Fibroblast of villous mesenchyme (primary cell): ENCODE data around the genes NBL1 and PLA2G5.

DNA sequence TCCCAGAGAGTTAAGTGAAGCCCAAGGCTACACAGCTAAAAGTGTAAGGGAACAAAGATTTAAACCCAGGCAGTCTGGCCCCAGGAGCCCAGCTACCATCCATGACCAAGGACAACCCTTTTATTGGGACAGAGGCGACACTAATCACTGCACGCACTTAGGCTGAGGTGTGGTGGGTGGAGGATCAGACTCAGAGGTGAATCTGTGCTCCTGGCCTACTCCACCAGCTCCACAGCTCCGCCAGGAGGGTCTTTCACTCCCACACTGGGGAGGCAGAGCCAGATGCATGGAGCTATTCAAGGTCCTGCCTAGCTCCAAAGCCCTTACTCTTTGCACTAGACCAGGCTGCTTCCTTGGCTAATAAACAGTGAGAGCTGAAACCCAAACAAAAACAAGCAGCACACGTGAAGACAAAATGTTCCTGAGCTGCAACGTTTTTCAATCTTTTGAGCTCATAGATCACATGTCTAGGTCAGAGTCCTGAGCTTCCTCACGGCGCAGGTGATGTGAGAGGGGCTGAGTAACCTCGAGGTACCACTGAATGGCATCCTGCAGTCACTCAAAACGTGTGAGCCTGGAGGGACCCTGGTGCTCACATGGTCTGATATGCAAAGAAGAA is 19.3 kb downstream of the CAPZB start:
- CAGE, long polyA plus RNA: no peak

- CAGE, long polyA plus RNA: no peak
These were observed 3.6 kb downstream of the CAPZB start for GRCh38 chr1:19481712-19482250.

- CAGE, long polyA plus RNA: no peak
These were observed 9.7 kb upstream of the CAPZB start for GRCh38 chr1:19494823-19495656.

- CAGE, long polyA plus RNA: no peak
These were observed 622 bp upstream of the NBL1 start for GRCh38 chr1:19643453-19643925.

GRCh38 chr1:19643926-19644057 is 319 bp upstream of the NBL1 start:
- CAGE, long polyA plus RNA: no peak

DNA sequence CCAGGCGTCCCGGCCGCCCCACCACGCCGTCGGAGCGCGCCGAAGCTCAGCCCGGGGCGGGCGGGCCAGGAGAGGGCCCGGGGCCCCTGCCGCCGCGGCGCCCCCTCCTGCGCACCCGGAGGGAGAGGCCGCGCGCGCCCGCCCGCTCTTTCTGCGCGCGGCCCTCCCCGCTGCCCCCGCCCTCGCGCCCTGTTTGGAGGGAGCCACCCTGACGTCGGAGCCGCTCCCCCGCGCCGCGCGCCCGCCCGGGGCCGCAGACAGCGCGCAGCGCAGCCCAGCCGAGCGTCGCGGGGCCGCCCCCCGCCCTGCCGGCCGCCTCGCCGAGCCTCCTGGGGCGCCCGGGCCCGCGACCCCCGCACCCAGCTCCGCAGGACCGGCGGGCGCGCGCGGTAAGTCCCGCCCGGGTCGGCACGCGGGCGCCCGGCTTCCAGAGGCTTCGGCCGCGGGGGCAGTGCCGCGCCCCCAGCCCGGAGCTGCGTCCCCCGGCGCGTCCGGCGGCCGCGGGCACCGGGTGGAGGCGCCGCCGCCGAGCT is at the start of gene NBL1:
Gene NBL1, plus strand, starts transcription at position 254 of the 533 bp plus-strand sequence.
- CAGE, long polyA plus RNA: no peak

DNA sequence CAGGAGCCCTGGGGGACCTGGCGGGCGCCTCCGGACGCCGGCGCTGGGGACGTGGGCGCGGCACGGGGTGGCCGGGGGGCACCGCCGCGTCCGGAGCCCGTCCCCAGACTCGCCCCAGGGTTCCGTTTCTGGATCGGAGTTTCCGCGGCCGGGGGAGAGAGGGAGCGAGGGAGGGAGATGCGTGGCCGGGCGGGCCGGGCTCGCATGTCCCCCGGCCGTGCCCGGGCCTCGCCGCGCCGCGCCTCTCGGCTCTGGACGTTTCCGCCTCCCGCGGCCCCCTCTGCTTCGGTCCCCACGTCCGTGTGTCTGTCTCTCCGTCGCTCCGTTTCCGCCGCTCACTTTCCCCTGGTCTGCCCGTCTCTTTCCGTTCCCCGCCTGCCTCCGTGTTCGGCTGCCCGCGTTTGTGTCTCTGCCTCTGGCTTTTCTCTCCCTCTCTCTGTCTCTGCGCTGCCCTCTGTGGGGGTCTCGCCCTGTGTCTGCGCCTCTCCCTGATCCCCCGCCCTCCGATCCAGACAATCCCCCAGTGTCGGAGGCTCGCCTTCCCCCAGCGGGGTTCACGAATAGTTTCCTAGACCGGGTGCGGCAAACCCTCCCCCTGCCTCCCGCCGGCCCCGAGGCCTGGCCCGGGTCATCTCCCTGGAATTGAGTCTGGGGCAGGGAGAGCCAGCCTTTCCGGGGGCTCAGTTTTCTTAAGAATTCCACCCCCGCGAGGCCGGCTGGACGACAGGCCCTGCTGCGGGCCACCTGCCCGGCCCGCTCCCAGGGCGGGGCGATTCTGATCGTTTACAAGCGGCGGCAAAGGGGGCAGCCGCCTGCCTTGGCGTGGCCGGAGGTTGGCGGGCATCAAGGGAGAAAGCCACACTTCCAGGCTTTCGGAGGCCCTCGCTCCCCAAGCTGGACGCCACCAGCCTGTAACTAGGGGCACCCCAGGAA is 746 bp downstream of the NBL1 start:
- CAGE, long polyA plus RNA: no peak

GRCh38 chr1:19726802-19727127 is 62.1 kb downstream of the HTR6 start:
- CAGE, long polyA plus RNA: no peak

- CAGE, long polyA plus RNA: no peak
These were observed 41.4 kb downstream of the TMCO4 start for GRCh38 chr1:19758036-19758929.

DNA sequence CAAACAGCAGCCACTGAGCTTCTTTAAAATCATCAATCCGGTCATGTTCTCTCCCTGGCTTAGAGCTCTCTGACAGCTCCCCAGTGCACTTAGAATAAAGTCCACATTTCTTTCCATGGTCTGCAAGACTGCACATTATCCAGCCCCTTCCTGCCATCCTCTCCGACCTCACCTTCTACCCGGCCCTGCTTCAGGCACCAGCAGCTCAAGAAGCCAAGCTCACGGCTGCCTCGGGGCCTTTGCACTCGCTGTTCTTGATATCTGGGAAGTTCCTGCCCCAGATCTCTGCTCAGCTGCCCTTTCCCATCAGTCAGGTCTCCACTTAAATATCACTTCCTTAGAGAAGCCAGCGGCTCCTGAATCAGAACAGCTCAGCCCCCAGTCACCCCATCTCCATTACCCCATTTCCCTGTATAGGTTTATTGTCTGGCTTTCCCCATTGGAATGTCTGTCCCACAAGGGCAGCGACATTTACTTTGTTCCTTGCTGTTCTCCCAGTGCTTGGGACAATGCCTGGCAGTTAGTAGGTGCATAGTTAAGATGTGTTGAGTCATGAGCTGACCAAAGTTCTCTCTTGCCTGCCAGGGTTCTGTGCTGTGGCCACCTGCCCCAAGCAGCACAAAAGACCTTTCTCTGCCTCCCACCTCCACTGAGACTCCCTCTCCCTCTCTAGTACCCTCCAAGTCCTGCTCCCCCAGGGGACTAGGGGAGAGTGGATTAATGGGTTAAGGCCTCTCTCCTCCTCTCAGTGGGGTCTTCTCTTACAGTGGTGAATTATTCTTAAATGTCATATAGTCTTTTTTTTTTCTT is 40.1 kb downstream of the TMCO4 start:
- CAGE, long polyA plus RNA: no peak

DNA sequence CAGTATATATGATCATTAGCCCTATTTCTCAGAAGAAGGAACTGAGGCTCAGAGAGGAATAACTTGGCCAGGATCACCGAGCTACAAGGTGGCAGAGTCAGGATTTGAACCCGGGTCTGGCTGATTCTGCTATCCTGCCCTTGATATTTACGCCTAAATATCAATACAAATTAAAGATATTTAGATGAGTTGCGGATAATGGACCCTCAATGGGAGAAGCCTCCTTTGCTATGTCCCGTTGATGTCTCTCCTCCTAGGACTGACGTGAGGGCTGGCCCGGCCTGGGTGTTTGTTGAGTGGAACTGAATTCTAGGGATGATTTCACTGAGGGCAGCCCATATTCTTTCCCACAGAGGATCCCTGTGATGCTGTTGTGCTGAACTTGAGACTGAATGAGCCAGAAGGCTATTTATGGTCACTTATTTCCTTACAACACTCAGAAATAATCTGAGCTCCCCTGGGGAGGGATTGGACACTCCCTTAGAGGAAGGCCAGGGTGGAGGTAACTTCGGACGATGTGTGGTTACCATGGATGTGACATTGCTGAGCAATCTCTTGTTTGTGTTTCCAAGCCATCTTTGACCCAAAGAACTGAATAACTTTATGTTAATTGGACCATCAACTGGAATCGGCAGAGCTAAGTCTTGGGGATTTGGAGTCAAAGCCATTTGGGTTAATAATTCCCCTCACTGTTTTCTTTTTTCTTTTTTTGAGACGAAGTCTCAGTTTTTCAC is 5.0 kb upstream of the TMCO4 start:
- CAGE, long polyA plus RNA: no peak

- CAGE, long polyA plus RNA: no peak
These were observed 32.0 kb upstream of the OTUD3 start for GRCh38 chr1:19850138-19850651.

GRCh38 chr1:19897053-19897579 is 14.9 kb downstream of the OTUD3 start:
- CAGE, long polyA plus RNA: no peak

- CAGE, long polyA plus RNA: no peak
These were observed 11.7 kb downstream of the PLA2G2A start for GRCh38 chr1:19967792-19967997.

GRCh38 chr1:19978314-19978583 is 1.2 kb downstream of the PLA2G2A start:
- CAGE, long polyA plus RNA: no peak

DNA sequence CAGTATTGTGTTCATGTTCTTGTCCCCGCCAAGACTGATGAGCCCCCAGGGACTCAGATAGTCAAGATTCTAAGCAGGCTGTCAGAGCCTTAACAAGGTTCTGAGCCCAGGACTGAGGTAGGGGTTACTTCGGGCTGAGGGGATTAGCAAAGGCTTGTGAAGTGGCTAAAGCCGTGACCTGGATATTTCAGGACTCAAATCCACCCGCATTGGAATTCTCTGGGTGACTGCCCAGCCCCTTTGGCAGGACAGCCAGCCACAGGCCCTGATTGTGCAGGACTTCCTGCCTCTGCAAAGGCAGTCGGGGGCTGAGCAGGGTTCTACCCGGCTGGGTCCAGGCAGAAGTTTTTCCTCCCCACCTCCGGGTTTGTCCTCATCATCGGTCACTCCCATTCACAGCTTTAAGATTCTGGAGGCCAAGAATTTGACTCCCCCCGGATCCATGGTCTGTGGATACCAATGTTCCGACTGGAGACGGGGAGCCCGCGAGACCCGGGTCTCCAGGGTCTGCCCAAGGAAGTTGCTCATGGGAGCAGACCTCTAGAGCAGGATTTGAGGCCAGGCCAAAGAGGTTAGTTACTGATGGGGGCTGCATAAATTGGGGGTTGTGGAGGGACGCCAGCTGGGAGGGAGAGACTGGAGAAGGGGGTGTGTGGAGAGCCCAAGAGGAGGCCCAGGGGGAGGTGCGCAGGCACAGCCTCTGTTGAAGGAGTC is at the start of gene PLA2G5:
Gene PLA2G5, plus strand, starts transcription at position 300 of the 714 bp plus-strand sequence.
- CAGE, long polyA plus RNA: no peak

DNA sequence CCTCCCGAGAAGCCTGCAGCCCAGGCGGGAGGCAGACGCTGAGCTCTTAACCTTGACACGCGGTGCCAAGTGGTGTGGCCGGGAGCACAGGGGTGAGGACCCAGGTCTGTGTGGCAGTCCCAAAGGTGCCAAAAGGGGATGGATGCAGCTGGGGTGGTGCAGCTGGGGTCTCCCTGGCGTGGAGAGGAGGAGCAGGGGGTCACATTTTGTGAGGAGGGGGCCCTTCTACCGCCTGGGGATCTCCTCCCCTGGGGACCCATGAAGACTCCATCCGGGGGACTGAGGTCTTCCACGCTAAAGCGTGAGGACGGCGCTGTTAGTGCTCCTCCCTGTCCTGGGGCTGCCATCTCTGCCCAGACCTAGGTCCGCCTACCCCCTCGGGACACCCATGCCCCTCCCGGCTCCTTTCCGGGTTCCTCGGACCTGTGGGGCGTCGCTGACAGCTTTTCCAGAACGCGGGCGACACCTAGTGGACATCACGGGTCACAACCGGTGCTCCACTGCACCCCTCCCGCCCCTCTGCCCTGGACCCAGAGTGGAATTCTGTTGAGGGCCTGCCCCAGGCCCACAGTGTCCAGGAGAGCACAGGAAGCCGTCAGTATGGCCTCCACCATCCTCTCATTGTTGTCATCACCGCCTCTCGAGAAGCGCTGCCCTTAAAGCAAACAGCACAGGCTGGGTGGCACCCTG is 13.1 kb downstream of the PLA2G2F start:
- CAGE, long polyA plus RNA: no peak

DNA sequence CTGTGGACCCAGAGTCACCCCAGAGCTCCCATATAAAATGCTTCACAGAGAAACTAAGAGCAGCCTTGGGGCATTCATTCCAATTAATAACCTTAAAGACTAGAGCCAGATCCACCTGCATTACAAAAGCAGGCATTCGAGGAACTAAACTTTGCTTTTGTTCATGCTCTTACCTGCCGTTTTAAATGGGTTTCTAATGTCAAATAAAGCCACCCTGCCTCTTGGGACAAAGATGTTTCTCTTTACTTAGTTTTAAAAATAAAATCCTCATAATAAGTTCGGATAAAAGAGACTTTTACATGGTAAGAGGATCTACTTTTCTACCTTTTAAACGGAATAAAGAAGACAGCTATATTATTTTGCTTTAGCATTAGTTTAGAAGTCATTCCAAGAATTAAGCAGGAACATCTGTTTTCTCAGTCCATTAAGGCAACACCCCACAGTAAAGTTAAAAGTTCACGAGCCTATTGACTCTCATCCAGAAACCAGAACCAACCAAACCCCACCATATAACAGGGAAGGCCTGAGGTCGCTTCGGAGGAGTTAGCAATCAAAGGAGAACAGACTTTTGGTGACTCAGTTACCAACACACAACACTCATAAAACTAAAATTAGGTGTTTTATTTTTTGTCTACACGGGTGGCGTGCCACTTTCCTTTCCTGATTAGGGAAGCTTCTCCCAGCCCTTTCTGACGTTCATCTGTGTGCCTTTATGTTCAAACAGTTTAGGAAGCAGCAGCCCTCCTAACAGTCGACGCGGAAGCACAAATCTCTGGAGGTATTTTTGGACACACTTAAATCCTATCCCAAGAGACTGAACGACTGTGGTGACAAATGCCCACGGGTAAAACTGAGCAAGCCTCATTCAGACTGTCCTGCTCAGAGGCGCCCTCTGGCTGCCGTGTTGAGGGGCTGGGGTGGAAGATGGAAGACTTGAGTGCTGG is 8.4 kb upstream of the PLA2G2C start:
- CAGE, long polyA plus RNA: no peak

DNA sequence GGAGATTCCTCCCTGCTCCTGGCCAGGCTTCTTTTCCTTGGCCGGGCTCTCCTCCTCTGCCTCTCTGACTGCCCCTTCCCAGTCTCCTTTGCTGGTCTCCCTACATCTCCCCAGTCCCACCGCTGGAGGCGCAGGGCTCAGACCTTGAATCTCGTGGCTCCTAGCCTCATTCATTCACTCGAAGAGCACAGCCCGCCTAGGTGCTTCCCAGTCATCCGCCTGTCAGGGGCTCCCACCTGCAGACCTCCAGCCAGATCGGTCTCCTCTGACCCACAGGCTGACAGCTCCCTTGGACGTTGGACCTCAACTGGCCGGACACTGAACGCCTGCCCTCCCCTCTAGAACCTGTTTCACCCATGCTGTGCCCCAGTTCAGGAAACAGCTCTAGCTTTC is 76.5 kb downstream of the VWA5B1 start:
- CAGE, long polyA plus RNA: no peak

- CAGE, long polyA plus RNA: no peak
These were observed 1.6 kb downstream of the CDA start for GRCh38 chr1:20590267-20591100.